Measurements from ENCODE around the genes SRP14, DISP2 and BAHD1.

GRCh38 chr15:39139923-39140461, 440.9 kb upstream of the THBS1 start:
- PRO-cap: no peak

- PRO-cap: no peak
Observed at GRCh38 chr15:39438189-39438721, 142.6 kb upstream of the THBS1 start.

DNA sequence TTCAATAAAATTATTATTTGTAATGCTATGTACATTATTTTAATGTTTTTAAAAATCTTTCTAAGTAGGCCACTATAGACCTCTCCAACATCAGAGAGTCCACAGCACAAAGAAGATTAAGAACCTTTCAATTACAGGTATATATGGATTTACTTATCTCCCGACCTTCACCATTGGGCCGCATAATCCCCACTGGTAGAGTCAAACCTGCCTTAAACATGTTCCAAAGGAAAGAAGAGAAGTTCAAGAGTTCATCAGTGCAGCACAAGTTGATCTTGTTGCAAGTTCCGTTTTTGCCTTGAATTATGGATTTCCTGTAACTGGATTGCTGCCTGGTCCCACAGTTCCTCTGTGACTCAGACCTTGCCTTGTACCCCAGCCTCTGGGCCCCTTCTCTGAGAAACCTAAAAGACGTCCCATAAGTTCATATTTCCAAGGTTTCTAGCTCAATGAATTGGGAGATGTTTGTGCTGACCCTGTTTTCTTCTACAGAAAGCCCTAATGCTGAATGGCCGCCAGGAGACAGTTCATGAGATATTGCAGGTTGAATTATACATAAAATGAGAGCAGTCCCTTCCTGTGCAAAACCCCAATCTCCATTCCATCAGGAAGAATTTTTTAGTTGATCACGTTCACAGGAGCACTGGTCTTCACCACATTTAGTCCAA, 112.5 kb upstream of the THBS1 start:
- PRO-cap: no peak

- PRO-cap: no peak
Observed at GRCh38 chr15:39621192-39621657, 40.3 kb downstream of the THBS1 start.

DNA sequence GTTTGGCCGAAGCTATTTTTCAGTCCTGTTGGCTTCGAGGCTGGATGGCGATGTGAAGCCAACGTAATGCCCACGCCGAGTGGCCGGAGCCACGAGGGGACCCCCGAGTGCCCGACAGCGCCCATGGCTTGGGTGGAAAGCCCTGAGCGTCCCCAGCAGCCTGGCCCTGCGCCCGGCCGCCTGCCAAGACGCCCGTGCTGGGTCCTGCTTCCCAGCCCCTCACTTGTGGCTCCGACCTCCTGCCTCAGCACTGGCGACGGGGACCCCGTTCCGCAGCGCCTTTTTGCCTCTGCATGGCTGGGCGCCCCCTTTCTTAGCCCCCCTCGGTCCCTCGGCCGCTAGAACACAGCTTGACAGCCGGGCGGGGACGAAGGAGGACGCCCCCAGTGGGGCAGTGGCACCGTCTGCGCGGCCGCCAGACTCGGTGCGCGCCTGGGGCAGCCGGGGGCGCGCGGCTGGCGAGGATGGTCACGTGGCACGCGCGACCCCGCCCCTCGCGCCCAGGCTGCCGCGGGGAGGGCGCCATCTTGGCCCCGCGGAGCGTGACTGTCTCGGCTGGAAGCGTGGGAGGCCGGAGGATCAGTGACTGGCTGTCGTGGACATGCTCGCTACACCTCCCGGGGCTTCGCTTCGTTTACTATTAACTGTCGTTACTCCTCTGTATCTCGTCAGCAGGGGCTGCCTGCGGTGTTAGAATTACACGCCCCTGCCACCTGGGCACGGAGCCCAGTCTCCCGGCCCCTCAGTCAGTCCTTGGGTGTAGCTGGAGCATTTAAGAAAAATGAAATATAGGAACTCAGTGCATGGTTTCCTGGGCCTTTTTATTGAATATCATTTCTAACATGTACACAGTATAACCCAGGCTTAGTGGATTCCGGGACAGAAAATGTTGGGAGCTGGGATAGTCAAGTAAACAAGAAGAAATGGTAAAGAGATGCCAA, 711 bp upstream of the GPR176 start:
- PRO-cap: bidirectional peak, plus-strand start at position 543 of the sequence, minus-strand start at position 406 of the sequence

- PRO-cap: no peak
Observed at GRCh38 chr15:39939495-39939694, 5.5 kb downstream of the EIF2AK4 start.

- PRO-cap: bidirectional peak, plus-strand start at chr15:40039296, minus-strand start at chr15:40039147
Observed at GRCh38 chr15:40039044-40039482, at the start of gene SRP14. SRP14 (minus strand) TSS chr15:40039181.

GRCh38 chr15:40040019-40040549, 1.1 kb upstream of the SRP14 start:
- PRO-cap: no peak

DNA sequence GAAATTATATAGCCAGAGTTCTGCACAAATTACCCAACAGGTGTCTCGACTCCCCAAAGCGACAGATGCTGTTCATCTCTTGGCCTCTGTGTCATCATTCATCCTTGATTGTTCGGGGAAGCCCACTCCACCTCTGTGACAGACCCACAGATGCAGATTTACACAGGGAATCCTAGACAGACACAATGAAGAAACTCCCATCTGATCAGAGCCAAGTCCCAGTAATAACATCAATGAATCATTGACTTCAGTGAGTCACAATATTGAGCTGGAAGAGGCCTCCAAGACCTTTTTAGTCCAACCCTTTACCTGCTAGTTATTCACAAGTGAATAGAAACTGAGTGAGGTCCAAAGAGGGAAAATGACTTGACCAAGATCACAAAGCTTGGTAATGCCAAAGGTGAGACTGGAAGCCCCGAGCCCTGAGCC, 7.9 kb upstream of the SRP14 start:
- PRO-cap: bidirectional peak, plus-strand start at position 319 of the sequence, minus-strand start at position 187 of the sequence

- PRO-cap: no peak
Observed at GRCh38 chr15:40048335-40048872, 9.4 kb upstream of the SRP14 start.

DNA sequence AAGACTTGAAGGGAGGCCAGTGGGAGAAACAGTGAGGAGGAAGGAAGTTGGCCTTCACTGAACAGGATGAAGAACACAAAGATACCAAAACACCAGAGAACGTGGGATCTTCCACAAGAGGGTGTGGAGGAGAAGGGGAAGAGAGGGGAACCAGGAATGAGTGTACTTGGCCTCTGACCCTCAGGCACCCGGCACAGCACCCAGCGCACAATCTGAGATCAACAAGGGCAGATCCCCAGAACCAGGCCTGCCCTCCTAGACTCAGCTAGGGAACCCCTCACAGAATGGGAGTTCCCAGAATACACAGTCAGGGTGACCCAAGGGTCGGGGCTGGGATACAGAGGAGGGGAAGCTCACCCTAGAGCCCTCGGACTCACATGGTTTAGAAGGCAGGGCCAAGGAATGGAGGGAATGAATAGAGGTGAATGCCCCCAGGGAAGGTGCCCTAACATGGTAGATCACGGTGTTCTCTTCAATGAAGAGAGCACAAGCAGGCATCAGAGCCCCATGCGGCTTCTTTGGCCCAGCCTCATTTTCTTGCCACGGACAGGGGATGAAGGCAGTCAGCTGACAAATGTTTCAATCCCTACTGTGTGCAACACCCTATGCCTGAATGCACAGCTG, 13.2 kb downstream of the BMF start:
- PRO-cap: no peak

GRCh38 chr15:40252394-40253706, 14.0 kb downstream of the PAK6 start:
- PRO-cap: no peak

DNA sequence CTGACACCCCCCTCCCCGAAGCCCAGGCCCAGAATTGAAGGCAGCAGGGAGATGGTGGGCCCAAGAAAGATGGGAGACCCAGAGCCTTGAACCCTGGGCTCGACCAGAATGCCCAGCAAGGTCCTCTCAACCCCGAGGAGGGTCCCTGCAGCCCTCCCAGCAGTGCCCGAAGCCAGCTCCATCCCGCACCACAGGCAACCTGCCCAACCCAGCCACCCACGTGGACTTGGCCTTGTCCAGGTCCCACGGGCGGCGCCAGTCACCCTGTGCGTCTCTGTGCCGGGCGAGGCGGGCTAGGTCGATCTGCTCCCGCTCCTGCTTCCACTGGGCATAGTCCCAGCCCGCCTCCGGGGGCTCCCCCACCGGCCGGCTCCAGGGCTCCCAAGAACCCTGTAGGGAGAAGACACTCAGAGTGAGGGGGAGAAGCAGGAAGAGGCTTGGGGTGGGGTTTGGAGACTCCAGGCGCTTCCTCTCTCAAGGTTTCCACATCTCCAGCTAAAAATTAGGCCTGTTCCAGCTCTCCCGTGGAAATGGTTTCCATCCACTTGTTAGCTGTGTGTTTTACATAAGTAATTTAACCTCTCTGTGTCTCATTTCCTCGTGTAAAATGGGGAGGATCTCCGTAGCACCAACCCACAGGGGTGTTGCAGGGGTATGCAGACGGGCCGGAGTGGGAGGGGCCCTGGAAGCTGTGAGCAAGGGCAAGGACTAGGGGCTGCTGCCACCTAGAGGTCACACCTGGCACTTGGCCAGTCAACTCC, 3.1 kb downstream of the CCDC9B start:
- PRO-cap: no peak

- PRO-cap: no peak
Observed at GRCh38 chr15:40343368-40344073, 2.8 kb upstream of the CCDC9B start.

GRCh38 chr15:40348995-40349912, 1.6 kb upstream of the PHGR1 start:
- PRO-cap: bidirectional peak, plus-strand start at chr15:40349433, minus-strand start at chr15:40349334

DNA sequence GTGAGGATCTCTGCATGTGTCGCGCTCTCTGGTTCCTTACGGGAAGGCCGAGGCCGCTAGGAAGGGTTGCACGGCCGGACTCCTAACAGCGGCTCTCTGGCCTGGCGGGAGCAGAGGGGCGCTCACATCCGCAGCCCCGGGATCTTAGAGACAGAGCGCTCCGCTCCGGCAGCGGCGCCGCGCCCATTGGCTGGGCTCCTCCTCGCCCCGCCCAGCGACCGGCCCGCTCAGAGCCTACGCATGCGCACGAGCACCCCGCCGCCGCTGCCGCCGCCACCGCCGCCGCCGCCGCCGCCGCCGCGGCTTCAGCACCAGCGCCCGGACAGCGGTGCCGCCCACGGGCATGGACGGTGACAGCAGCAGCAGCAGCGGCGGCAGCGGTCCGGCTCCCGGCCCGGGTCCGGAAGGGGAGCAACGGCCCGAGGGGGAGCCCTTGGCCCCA, at the start of gene DISP2:
DISP2 (plus strand) TSS at position 241 of the 442 bp plus-strand sequence.
- PRO-cap: bidirectional peak, plus-strand start at position 102 of the sequence, minus-strand start at position 98 of the sequence; bidirectional peak, plus-strand start at position 135 of the sequence, minus-strand start at position 146 of the sequence

DNA sequence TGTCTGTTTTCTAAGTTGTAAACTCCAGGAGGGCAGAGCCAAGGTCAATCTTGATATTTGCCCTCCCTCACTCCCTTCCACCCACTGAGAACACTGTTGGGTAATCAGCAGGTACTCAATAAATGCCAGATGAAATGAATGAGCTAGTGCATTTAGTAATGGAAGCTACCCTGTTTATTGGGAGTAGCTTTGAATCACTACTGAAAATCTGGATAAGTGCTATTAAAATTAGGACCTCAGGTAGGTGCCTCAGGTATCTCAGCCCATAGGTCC, 311 bp upstream of the KNSTRN start:
- PRO-cap: no peak

- PRO-cap: bidirectional peak, plus-strand start at chr15:40440923, minus-strand start at chr15:40440793; bidirectional peak, plus-strand start at chr15:40441179, minus-strand start at chr15:40441011; bidirectional peak, plus-strand start at chr15:40441337, minus-strand start at chr15:40441267
Observed at GRCh38 chr15:40440860-40441519, at the start of gene BAHD1. BAHD1 (plus strand) TSS chr15:40440953.

DNA sequence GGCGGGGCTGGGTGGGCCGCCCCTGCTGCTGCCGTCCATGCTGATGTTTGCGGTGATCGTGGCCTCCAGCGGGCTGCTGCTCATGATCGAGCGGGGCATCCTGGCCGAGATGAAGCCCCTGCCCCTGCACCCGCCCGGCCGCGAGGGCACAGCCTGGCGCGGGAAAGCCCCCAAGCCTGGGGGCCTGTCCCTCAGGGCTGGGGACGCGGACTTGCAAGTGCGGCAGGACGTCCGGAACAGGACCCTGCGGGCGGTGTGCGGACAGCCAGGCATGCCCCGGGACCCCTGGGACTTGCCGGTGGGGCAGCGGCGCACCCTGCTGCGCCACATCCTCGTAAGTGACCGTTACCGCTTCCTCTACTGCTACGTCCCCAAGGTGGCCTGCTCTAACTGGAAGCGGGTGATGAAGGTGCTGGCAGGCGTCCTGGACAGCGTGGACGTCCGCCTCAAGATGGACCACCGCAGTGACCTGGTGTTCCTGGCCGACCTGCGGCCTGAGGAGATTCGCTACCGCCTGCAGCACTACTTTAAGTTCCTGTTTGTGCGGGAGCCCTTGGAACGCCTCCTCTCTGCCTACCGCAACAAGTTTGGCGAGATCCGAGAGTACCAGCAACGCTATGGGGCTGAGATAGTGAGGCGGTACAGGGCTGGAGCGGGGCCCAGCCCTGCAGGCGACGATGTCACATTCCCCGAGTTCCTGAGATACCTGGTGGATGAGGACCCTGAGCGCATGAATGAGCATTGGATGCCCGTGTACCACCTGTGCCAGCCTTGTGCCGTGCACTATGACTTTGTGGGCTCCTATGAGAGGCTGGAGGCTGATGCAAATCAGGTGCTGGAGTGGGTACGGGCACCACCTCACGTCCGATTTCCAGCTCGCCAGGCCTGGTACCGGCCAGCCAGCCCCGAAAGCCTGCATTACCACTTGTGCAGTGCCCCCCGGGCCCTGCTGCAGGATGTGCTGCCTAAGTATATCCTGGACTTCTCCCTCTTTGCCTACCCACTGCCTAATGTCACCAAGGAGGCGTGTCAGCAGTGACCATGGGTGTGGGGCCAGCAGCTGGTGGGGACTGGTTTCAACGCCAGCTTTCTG, 868 bp downstream of the CHST14 start:
- PRO-cap: no peak

DNA sequence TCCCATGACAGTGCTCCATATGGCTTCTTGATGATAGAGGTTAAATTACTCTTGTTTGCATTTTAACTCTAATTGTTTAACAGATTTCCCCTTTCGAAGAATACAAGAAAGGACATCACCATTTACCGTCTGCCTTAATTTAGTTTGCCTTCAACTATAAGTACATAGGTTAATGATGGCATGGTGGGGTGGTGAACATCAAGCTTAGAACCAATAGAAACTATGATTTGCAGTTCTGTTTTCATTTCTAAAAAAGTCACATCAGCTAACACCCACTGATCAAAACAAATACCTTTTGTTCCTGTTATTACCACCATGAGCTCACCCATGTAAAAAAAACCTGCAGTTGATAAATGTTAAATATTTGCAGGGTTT, 6.8 kb downstream of the CCDC32 start:
- PRO-cap: no peak

All from ileum (tissue), 1 donor.